Duodenum (tissue), 1 donor: ENCODE results near the genes ITGA2 and CDC20B.

DNA sequence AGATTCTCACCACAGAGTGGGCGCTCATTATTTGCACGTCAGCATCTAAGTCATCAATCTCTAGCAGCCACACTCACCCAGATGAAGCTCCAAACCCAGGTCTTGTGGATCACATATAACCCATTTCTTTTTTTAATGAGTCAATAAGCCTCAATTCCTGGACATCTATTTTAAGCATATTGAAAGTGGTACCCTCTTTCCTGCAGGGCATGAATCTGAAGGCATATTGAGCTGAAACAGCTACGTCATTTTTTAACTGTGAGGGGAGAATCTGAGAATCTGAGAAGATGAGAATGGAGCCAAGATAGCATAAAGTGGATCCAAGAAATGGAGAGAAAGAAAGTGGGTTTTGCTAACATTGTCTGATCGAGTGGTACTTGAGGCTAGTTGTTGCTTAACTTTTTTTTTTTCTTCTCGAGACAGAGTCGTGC lies 198.1 kb upstream of the FGF10 start:
- PRO-cap, result no peak

GRCh38 chr5:50440599-50440970 lies 503 bp downstream of the EMB start:
- PRO-cap, result bidirectional peak, plus-strand start at chr5:50440870, minus-strand start at chr5:50440732; bidirectional peak, plus-strand start at chr5:50441080, minus-strand start at chr5:50440948

DNA sequence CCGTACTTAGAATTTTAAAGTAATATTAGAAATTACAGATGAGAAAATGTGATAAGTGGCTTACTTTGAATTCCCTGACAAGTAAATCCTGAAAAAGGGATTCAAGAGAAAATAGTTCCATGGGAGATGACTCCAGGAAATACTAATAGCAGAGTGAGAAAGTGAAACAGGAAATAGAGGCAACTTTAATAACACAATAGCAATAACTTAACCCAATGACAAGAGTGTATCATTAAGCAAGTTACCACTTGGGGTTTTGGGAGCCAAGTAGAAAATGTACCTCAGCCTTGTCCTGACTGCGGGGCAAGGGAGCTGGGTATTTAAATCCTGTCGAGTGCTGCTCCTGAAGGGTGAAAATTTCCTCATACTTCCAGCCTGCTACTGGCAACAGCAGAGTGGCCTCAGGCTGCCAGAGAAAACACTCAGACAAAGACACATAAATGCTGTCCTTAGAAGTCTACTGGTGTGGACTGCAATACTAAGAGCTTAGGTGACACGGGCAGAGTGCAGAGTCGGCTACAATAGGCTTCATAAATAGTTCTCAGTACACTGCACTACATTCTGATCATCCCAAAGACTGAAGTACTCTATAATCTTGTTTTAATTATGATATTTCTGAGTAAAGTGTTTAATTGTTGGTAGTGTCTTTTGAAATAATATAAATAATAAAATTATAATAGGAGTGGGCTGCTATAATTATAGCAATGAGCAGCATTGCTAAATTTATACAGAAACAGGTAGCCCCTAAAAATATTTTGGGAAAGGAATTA lies 112.5 kb upstream of the EMB start:
- PRO-cap, result no peak

DNA sequence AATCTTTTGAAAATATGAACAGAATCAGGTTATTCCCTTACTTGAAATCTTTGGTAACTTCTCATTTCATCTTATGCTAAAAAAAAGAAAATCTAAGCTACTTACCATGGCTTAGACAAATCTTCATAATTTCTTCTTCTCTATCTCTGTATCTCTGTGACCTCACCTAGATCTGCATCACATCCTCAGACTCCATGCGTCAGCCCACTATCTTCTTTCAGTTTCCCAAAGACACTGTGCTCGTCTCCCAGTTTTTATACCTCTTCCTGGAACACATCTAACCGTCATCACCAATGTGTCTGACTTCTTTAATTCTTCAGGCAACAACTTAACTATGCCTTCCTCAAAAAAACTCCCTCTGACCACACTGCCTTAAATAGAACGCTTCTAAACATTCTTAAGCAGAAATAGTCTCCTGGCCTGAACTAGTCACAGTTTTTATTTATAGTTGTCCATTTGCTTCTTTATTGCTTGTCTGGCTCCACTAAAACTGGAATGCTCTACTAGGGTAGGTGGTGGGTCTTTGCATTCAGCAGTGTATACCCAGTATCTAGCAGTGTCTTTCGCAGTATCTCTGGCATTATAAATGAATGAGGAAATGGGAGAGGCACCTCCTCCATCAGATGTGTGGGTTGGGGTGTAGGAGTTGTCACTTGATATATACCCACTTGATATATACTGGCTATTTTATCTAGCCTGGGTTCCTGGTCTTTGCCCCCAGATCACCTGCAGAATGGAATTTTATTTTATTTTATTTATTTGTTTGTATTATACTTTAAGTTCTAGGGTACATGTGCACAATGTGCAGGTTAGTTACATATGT lies 208.3 kb downstream of the PARP8 start:
- PRO-cap, result no peak

DNA sequence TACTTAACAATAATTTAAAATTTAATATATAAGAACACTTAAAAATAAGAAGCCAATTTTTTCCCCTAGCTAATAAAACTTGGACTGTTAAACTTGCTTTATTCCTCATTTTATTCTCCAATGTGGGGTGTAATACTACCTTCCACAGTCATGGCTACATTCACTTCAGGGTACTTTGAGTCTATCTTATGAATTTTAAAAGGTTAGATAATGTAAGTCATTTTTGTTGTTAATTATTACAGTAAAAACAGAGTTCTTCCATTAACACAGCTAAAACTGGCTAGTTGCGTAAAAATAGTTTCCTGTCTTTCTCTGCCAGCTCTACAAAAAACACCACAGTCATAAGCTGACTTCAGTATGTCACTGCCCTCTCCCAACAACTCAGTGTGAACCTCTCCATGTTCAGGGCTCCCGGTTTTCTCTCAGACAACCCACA lies 84.9 kb upstream of the ITGA1 start:
- PRO-cap, result no peak

DNA sequence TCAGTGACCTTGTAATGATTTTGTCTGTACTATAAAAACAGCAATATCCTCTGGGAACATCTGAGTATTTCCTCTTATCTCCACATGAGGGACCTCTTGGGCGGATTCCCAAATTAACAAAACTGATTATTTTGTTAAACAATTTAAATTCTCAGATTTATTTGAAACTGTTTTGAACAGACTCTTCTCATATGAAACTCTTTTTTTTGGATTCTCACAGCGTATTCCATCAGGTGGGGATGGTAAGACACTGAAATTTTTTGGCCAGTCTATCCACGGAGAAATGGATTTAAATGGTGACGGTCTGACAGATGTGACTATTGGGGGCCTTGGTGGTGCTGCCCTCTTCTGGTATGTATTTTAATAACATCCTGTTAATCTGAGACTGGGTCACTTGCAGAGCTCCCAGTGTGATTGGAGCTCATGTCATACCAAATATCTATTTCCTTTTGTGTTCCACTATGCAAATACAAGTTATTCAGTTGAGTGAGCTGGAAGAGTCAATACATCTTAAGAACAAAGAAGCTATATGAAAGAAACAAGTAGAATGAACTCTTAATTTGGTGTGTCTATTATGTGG lies 73.8 kb upstream of the ITGA2 start:
- PRO-cap, result no peak

GRCh38 chr5:52988662-52989700 lies at the start of gene ITGA2:
Gene ITGA2 (plus strand): TSS chr5:52989352.
- PRO-cap, result bidirectional peak, plus-strand start at chr5:52989340, minus-strand start at chr5:52989193

GRCh38 chr5:53477124-53477466 lies 3.3 kb upstream of the FST start:
- PRO-cap, result no peak

DNA sequence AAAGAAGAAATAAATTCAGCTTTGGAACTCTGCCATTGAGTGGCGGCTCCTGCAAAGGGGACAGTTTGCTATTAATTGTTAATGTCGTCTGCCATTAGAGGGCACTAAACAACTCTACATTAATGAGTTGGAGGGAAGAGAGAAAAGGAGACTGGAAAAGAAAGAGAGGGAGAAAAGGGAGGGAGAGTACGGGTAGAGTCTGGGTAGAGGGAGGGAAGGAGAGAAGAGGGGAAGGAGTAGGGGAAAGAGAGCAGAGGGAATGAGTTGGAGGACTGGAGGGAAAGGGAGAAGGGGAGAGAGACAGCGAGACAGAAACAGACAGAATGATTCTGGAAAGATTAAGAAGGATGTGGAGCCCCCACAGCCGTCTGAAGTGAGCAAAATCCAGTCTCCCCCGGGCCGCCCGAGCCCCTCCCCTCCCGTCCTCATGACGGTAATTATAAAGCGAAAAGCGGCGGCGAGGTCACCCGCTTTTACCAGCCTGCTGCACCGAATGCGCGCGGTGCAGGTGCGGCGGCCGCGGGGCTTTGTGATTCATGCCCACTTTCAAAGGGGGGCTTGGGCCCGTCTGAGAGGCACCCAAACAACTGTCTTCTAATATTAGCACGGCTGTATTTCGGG lies 1.9 kb upstream of the FST start:
- PRO-cap, result no peak

DNA sequence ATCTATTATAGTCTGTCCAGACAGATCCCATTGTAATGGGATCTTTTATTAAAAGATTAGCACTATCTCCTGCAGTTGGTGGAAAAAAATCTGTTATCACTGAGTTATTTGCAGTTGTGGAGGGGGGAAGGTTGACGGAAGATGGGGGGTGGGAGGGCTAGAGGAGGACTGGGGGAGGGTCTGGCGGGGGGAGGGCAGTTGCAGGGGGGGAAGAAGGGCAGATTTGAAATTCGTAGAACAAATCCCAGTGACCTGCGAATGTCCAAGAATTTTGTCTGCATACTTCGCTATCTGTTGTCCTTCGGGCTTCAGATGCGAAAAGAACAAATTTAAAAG lies 1.4 kb upstream of the FST start:
- PRO-cap, result no peak

DNA sequence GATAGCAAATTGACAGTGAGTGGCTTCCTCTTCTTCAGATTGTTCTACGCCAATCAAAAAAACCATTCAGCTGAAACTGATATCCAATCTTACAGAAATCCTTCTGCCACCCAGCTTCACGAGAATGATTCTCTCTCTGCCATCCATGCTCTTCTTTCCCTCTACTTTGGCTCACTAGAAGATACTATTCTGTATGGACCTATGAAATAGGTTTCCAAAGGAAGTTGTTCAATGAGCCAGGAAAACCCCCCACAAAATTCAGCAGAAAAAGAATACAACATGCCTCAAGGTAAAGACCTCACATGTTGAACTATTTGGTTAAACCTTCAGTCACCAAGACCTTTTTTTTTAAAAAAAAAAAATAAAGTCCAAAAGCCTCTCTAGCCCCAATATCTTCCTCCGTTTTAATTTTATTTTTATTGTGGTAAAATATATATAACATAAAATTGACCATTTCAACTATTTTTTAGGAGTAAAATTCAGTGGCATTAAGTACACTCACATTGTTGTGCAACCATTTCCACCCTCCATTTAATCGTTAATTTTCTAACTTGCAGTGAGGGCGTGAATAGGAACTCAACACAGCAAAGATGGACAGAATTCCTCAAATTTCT lies 366.3 kb downstream of the NDUFS4 start:
- PRO-cap, result no peak

- PRO-cap, result no peak
These were observed 90.1 kb downstream of the ARL15 start for GRCh38 chr5:54220339-54220565.

GRCh38 chr5:54325516-54326273 lies 15.3 kb upstream of the ARL15 start:
- PRO-cap, result no peak

DNA sequence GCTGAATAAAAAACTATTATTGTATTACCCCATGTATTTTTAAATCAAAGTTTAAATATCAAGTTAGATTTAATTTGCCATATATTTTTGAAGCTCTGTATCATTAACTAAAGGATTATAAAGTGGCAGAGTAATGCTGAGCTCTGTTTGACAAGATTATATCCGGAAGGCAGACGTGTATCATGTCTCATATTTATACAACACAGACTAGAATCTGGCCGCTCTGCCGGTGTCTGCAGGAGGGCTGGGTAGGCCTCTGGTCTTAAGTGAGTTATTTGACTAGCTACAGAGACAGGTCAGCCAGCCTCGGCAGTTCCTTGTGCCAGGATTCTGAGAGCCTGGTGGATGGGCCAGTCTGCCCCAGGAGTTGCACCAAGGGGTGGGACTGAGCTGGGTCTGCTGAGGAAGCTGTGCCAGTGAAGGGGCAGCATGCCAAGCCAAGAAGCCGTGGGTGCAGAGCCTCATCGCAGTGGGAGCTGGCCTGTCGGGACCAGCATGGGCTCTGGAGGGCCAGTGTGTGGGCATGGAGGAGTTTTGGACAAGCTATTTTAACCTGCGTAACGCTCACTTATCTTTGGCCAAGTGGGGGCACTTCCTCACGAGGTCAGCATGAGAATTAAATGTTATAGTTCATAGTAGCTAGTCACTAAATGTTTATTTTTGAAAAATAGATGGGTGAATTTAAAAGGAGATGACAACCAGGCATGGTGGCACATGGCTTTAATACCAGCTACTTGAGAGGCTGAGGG lies 7.2 kb downstream of the SNX18 start:
- PRO-cap, result no peak

GRCh38 chr5:54673396-54674393 lies 156.1 kb downstream of the SNX18 start:
- PRO-cap, result no peak

GRCh38 chr5:54772792-54773221 lies 212.6 kb downstream of the ESM1 start:
- PRO-cap, result no peak

GRCh38 chr5:54883314-54884021 lies 101.9 kb downstream of the ESM1 start:
- PRO-cap, result no peak

- PRO-cap, result no peak
These were observed at the start of gene CDC20B for GRCh38 chr5:55172935-55173684. Gene CDC20B (minus strand): TSS chr5:55173177.

- PRO-cap, result no peak
These were observed 48.8 kb downstream of the MTREX start for GRCh38 chr5:55356602-55356963.

DNA sequence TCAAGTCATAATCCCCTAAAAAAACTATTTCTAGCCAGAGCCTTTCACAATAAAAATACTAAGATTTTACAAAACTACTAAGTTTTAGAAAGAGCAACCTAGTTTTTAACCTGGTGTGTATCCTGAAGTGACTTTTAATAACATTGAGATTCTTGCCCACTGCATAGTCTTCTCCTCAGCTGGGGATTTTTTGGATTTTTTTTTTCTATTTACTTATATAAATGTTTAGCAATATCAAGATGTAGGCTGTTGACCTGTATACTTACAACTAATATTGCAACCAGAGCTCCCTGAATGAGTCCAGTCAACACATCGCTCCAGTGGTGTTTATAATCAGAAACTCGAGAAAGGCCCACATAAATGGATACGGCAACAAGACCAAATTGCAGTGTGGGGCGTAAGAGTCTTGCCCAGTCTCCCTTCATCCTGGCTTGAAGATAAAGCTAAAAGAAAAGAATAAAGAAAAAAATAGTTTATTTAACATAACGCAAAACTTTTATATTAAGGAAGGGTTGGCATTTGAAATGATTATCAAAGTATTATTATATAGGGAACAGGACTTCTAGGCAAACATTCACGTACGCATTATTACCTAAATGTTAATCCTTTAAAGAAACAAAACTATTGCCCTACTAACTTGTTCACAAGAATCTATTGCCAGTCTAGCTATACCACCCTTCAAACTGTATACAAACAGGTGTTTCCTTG lies 109.0 kb downstream of the PLPP1 start:
- PRO-cap, result no peak